T-cell (primary cell): ENCODE results near the gene GPR26.

- PRO-cap, 7 experiments = no peak in any of the 7 experiments
Measured at GRCh38 chr10:121359506-121359937, 238.7 kb downstream of the FGFR2 start.

DNA sequence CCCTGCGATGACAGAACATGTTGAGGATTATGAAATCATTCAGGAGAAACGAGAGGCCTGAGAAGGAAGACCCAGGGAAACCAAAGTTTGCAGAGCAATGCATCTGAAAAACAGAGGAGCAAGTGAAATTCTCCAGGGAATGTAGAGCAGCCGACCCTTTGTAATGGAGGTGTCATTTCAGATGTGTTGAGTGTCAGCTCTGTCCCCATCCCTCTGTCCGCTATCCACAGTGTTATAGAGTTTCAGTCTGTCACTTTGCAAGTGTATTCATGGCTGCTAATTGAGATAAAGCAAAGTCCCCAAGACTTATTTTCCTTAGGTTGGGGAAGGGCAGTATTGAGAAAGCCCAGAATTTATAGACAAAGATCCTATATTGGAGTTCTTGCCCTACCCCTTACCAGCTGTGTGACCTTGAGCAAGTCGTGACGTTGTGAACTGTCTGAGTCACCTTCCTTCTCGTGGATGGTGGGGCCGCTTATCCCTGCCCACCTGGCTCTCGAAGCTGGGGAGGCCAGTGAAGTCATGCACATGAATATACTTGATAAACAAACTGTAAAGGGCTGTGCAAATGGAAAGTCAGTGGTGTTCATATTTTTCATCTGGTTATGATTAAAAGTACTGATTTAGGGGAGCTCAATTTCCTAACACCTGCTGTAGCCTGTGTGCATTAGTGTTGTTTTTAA is 127.3 kb downstream of the TACC2 start:
- PRO-cap, 7 experiments = no peak in any of the 7 experiments

DNA sequence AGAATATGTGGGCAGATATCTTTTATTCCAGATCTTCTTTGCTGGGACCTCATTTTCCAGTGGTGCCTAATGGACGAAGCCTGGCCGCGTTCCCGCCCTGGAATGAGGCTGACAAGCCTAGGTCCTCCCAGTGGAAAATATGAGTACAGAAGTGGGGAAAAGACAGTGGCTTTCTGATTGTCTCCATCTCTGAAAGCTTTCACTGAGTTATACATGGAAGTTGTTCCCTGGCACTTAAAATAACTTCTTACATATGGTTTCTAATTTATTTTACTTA is 139.4 kb downstream of the TACC2 start:
- PRO-cap, 7 experiments = no peak in any of the 7 experiments

DNA sequence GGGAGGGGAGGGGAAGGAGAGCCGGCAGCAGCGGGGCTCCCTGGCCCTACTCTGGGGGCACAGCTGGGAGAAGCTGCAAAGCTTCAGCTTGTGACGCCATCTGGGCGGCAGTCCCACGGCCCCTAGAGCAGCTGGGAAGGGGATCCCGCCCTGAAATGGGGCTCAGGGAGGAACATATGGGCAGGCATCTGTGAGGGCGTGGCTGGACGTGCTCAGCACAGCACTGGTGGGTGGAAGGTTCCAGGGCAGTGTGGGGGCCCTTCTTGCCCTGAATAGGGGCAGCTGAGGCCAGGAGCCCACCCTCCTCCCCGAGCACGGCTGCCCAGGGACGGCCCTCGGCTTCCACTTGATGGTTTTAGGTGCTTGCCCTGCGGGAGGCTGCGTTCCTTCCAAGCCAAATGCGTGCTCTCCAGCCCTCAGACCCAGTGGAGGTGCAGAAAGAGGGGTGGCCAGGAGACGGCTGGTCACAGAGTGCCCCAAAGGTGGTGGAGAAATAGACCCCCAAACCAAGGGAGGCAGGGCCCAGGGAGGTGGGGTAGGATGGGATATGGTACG is 120.9 kb upstream of the BTBD16 start:
- PRO-cap, 7 experiments = no peak in any of the 7 experiments

GRCh38 chr10:122161066-122161465 is 110.0 kb upstream of the BTBD16 start:
- PRO-cap, 7 experiments = no peak in any of the 7 experiments

DNA sequence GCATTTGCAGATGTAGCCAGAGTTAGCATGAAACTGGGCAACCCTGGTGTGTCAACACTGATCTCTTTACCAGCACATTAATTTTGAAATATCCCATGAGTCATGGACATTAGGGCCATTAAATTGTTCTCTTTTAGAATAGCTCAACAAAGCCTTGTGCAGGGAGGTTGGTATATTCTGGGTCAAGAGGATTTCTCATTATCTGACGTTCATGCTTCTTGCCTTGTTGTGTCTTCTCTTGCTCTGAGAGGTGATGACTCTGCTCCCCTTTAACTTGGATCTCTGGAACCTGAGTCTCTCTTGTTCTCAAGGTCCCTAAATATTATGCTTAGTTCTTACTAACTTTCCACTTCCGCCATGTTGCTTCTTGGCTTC is 50.1 kb upstream of the PLEKHA1 start:
- PRO-cap, 7 experiments = no peak in any of the 7 experiments

DNA sequence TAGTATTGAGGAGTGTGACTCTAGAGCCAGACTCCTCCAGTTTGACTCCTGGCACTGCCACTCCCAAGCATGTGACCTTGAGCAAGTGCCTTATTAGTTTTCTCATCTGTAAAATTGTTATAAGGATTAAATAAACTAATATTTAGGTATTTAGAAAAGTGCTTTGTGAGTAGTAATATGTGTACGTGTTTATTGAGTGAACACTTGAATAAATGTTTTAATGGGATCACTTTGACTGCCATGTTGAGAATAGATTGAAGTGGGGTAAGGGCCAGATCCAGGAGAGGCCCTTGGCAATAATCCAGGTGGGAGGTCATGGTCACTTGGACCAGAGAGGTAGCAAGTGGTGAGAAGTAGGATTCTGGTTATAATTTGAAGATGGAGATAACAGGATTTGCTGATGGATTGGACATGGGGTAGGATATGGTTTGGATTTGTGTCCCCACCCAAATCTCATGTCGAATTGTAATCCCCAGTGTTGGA is 6.4 kb downstream of the PLEKHA1 start:
- PRO-cap, 7 experiments = no peak in any of the 7 experiments

- PRO-cap, 7 experiments = no peak in any of the 7 experiments
Measured at GRCh38 chr10:122412327-122413108, 38.0 kb downstream of the PLEKHA1 start.

DNA sequence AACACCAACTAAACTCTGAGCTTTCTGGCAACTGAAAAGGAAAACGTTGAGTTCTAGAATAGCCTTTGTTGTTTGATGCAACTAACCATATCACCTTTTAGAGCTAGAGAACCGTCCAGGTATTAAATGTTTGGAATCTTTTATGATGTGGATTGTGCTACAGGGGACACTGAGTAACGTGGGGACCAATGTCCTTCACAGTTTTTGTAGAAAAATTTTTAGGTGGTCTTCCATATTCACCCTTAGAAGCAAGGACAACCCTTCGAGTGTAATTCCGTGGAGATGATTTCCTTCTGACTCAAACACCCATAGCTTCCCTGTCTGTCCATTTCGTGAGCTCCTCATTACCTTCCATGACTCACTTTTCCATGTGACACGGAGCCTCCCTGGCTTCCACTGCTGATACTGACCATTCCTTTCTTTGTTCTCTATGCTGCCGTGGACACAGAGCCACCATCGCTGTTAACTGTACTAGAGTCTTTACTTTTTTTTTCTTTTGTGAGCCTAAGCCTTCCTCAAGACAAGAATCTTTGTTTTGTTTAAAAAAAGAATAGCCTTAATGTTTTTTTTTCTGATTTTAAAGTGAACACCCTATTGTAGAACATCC is 12.6 kb upstream of the ARMS2 start:
- PRO-cap, 7 experiments = no peak in any of the 7 experiments

- PRO-cap, 7 experiments = no peak in any of the 7 experiments
Measured at GRCh38 chr10:122448542-122449153, 5.8 kb upstream of the ARMS2 start.

- PRO-cap, 7 experiments = no peak in any of the 7 experiments
Measured at GRCh38 chr10:122674826-122675215, 2.2 kb downstream of the SPADH start.

GRCh38 chr10:123038886-123039871 is 30.4 kb downstream of the ACADSB start:
- PRO-cap, 7 experiments = no peak in any of the 7 experiments

DNA sequence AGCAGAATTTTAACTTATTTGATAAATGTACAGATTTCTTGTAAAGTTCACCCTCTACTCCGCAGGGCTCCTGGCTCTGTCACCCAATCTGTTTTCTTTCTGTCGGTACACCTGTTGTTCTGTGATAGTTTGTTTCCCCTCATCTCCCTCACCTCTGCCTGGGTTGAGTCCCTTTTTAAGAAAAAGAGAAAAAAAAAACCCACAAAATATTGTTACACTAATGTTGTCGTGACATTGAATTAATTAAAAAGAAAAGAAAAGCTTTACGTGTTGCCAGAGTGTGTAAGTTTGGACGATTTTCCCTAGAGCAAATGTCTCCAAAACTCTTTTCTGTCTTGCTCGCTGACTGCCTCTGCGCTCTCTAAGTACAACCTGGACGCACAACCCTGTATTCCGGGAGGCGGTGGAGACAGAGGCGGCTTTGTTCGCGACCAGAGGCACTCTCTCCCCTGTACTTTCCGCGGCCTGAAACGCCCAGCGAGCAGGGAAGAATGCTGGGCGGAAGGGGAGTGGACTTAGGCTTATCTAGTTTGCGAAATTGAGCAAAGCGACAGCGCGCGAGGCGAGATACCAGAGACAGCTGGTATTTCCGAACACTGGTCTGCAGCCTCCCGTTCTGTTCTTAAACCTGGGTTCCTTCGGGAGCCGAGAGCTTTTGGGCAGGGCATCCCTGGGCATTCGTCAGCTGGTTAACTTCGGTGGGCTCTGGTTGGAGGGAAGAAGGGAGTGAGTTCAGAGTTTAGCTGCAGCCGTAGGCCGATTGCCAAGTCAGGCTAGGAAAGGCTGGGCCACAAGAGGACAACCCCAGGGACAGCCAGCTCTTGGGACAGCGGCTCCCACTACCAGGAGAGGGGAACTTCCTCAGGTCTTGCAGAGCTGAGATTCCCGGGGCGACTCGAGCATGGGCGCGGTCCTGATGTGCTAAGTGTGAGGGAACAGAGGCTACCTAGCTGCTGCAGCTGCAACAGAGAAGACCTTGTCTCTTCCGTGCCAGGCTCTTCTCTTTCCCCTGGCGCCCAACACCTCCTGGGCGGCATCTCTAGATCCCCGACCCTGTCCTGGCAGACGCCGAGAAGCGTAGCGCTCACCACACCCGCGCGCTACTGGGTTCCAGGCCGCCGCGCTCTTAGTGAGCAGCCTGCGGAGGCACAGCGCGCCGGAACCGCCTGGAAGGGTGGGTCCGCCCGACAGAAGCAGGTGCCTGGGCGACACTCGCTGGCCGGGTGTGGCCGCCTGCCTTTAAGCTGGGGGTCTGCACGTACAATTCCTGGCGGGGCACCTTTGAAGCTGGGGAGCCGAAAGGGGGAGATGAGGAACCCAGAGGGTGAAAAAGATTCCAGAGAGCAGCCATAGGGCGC is 3.9 kb downstream of the HMX3 start:
- PRO-cap, 7 experiments = no peak in any of the 7 experiments

DNA sequence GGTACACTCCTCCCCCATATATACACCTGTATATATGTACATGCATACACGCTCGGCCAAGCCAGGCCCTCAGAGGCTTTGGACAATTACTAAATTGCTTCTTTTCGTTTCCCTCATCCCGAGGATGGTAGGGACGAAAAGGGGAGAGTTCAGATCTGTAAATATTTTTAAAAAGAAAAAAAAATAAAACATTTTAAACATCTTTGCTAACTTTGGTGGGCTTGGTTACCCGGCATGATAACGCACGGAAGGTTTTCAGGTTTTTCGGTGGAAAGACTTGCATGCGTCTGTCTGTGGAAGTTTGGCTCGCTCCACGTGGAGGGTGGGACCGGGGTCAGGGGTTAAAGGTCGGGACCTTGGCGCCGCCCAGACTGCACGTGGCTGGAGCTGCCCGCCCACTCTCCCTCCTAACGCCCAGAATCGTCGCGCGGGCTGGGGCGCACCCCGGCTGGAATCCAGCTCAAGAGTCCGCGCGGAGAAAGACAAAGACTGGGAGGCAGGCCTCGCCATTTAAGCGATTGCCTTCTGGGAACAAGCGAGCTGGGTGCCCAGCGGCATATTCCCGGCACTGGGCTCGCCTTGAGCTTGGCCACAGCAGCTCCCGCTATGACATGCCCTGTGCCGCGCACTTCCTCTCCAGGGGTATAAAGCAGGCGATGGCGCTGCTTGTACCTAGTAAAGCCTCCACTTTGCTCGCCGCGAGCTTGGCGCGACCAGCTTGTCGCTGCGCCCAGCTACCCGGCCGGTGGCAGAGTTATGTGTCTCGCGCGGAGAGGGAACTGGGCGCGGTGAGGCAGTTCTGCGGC is 2.7 kb downstream of the HMX2 start:
- PRO-cap, 7 experiments = peak in 7 of 7 experiments; most common plus-strand start position 417 of the sequence (in 7)

- PRO-cap, 7 experiments = no peak in any of the 7 experiments
Measured at GRCh38 chr10:123151277-123151800, 2.9 kb upstream of the BUB3 start.

DNA sequence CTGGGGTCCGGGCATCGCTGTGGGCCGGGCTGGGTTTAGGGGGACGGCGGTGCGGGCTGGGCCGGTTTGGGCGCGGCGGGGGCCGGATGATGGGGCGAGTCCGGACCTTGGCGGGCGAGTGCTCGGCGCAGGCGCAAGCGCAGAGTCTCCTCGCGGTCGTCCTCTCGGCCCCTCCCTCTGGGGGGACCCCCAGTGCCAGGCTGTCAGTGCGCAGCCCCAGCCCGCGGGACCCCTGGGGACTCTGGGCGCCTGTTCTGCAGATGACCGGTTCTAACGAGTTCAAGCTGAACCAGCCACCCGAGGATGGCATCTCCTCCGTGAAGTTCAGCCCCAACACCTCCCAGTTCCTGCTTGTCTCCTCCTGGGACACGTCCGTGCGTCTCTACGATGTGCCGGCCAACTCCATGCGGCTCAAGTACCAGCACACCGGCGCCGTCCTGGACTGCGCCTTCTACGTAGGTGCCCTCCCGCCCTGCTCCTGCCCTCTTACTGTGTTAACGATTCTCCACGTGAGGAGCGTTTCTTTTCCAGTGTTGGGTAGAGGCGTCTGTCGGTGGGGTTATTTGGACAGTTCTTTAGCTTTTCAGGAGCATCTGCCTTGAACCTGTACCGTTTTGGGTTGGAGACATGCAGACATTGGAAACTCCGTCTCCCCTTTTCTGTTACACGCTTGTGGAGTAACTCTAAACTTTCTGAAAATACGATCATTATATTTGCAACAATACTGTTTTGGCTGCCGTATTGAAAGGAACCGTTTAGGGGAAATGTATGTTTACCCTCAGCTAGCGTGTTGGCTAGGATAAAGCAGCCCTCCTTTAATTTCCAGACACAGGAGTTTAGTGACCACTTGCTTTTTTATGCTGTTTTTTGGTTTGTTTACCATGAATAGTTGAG is 703 bp downstream of the BUB3 start:
- PRO-cap, 7 experiments = peak in 1 of 7 experiments; most common plus-strand start position 342 of the sequence (in 1); most common minus-strand start position 120 of the sequence (in 1)

DNA sequence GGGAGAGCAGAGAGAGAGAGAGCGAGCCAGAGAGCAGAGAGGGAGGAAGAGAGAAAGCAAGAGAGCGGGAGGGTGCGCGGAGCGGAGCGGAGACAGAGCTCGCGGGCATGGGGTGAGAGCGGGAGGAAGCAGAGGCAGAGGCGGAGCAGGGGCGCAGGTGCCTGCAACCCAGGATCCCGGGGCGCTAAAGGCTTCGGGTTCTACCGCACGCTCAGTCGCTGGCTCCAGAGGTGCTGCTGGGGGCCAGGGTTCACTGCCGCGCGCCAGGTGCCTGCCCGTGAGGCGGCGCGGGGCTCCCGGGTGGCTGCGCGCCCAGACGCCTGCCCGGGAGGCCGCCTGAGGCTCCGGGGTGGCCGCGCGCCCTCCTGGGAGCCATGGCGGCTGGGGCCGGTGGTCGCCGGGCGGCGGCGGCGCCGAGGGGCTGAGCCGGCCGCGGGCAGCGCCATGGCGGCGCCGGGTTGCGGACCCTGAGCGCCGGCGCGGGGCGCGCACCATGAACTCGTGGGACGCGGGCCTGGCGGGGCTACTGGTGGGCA is at the start of gene GPR26:
Gene GPR26, plus strand, starts transcription at position 441 of the 536 bp plus-strand sequence.
- PRO-cap, 7 experiments = no peak in any of the 7 experiments

- PRO-cap, 7 experiments = no peak in any of the 7 experiments
Measured at GRCh38 chr10:123808955-123809326, 82.7 kb downstream of the CPXM2 start.

DNA sequence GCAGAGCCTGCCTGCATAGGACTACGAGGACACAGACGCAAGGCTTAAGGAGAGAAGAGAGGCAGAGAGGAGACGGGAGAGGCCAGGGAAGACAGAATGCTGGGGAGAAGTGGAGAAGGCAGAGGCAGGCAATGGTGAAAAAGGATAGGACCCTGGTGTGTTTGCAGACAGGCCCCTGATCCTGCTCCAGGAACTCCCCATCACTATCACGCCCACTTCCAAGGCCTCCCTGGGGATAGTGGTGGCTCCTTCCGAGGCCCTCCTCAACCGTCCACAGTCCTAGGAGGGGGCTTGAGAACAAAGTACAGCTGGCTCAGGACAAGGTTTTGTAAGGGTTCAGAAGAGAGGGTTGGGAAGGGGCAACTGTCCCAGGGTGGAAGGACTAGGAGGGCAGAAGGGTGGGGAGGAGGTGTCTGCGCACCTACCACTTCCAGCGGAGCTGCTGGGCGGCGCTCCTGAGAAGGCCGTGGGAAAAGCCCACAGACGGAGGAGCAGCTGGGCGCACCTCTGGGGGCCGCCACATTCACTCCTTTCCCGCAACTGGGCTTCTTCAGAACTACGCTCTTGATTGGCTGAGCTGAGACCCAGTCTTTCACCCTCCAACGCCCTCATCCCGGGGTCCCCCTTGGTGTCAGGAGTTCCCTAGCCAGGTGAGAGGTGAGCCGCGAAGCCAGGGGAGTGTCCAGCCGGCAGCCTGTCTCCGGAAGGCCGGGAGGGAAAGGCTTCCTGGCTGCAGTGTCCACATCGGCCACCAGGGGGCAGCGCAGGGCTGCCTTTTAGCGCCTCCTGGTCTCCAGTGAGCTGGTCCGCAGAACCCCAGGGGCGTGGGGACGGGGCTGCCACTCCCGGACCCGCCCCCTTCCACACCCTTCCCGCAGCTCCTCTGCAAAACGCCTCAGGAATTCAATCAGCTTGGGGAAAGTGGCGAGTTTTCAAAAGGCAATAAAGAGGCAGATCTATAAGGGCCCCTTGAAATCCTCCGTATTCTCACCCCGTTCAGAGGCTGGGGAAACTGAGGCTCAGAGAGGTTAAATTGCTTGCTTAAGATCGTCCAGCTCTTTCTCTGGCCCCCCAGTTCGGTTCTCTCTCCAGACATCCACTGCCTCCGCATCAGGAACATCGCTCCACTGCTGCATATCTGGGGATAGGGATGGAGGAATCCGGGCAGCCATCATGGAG is 99.0 kb downstream of the CHST15 start:
- PRO-cap, 7 experiments = no peak in any of the 7 experiments

DNA sequence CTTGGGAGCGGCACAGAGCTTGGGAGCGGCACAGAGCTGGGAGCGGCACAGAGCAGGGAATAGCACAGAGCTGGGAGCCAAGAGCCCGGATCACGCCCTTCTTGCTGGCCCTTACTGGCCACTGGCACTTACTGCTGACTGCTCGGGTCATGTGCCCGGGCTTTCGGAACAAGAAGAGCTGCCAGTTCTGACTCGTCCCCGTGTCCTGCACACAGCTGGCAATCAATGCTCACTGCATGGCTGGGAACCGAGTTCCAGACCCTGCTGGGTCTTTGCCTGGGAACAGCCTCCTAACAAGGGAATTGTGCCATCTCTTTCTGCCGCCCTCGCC is 49.3 kb downstream of the CHST15 start:
- PRO-cap, 7 experiments = no peak in any of the 7 experiments